Neural progenitor cell (in vitro differentiated cells): ENCODE measurements around a stretch of chr2.

DNA sequence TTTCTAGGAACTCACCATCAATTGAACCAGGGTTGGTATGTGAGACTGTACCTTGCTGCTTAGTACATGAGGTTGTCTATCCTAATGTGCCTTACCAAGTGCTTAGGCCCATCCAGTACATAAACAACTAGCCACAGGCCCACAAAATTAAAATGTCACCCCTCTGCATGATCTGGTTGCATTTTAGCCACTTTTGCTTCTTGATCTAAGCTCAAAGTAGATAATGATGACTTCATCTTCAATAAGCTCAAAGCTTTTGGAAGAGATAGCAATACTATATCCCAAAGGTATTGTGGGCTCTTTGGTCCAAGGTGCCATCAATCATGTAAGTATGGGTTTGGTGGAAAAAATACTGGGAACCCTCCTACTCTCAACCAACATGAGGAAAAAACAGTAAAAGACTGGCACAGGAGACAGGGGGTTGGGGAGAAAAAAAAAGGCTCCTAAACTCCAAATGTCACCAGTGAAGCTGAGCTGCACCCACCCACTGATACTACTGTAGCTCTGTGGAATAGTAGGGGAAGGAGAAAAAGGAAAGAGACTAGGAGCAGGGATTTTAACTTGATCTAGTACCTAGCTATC, 103.0 kb downstream of the MAP4K3 start:
- RAMPAGE, long total RNA = no peak

- RAMPAGE, long total RNA = no peak
Measured at GRCh38 chr2:39779552-39780037, 537 bp upstream of the THUMPD2 start.

GRCh38 chr2:39911022-39911373, 131.9 kb upstream of the THUMPD2 start:
- RAMPAGE, long total RNA = no peak

DNA sequence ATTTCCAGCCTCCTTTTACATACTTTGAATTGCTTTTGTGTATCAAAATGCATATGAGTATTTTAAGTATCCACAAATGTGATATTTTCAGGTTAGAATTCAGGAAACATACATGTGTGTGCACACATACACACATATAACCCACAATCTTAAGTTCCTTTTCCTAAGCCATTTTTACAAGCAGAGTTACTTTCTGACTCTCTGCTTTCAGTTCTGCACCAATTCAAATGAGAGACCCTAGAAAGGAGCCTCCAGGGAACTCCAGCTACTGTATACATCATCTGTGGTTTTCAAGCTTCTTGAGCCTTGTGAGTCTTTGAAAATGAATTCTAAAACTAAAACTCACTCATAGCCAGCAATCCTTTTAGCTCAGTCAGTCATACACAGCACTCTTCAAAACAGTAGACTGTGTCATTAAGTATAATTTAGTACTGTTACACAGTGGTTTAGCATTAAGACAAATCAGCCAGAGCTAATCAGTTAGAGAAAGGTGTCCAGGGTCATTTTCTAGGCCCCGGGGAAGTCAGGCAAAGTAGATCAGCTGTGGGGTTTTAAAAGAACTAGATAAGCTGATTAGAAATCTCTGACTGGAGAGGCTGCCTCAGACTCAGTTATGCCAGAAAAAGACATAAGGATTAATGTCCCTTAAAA, 322.0 kb upstream of the THUMPD2 start:
- RAMPAGE, long total RNA = no peak

DNA sequence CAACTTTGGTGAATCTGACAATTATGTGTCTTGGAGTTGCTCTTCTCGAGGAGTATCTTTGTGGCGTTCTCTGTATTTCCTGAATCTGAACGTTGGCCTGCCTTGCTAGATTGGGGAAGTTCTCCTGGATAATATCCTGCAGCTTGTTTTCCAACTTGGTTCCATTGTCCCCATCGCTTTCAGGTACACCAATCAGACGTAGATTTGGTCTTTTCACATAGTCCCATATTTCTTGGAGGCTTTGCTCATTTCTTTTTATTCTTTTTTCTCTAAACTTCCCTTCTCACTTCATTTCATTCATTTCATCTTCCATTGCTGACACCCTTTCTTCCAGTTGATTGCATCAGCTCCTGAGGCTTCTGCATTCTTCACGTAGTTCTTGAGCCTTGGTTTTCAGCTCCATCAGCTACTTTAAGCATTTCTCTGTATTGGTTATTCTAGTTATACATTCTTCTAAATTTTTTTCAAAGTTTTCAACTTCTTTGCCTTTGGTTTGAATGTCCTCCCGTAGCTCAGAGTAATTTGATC, 214.8 kb downstream of the SLC8A1 start:
- RAMPAGE, long total RNA = no peak

- RAMPAGE, long total RNA = no peak
Measured at GRCh38 chr2:40352580-40353382, 99.1 kb downstream of the SLC8A1 start.

DNA sequence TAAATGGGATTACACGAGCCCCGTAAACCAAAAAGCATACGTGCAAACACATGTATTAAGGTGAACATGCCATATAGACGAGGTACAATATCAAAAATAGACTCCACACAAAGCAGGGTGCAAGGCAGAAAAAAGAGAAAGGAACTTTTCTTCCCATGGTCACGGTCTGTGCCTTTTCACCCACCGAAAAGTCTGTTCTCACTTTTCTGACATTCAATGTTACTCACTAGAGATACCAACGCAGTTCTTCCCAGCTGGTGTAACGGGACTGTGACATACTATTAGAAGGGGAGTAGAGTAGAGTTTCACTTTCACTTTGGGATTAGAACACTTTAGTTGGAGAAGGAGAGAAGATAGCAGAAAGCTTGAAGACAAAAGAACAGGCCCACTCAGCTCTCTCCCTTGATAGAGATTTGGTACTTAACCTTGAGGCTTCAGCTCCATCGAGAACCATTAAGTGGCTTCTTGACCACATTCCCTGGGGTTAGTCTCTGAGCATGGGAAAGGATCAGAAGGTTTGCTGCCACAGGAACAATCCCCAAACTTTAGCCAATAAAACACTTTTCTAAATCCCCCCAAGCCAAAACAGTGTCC, 37.5 kb upstream of the SLC8A1 start:
- RAMPAGE, long total RNA = no peak

GRCh38 chr2:40746155-40746759, 294.4 kb upstream of the SLC8A1 start:
- RAMPAGE, long total RNA = no peak

- RAMPAGE, long total RNA = no peak
Measured at GRCh38 chr2:41933715-41934868, 113.7 kb upstream of the PKDCC start.

DNA sequence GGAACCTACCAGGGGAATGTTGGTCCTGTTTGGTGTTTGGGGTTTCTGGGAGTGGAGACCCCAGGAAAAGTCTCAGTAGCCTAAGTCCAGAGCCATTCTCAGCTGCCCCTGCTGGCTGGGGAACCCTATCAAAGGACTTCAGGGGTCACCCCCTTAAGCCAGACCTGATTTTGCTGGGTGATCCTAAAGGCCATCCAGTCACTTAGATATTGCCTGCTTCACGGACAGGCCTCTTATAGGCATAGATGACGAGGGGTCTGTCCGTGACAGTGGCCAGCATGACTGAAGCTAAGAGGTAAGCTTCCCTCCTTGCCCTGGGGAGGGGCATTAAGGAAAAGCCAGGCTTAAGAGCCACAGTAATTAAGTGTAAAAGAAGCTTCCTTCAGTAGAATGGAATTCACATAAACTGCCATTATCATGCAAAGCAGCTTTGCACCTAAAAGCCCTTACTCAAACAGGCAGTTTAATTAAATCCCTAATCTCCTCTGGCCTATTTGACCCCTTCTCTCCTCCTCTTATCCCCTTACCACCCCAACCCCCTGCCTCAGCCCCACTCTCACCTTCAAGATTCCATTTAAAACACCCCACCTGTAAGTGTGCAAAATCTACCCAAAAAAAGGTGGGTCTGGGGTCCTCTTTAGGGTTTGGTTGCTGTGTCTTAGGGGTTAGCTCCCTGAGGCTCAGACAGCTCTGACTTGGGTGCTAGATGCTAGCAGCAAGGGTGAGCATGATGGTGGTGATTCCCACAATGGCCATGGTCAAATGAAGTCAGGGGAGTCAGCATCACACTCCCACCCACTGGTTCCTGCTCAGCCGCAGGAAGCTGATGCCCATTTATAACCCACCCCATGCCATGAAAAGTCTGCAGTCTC, 99.3 kb upstream of the PKDCC start:
- RAMPAGE, long total RNA = no peak

- RAMPAGE, long total RNA = no peak
Measured at GRCh38 chr2:41967347-41968009, 80.3 kb upstream of the PKDCC start.

- RAMPAGE, long total RNA = no peak
Measured at GRCh38 chr2:42045791-42046067, 2.1 kb upstream of the PKDCC start.

GRCh38 chr2:42051397-42052568, 4.0 kb downstream of the PKDCC start:
- RAMPAGE, long total RNA = no peak

GRCh38 chr2:42052794-42053742, 5.2 kb downstream of the PKDCC start:
- RAMPAGE, long total RNA = no peak

- RAMPAGE, long total RNA = no peak
Measured at GRCh38 chr2:42054812-42055262, 7.0 kb downstream of the PKDCC start.

GRCh38 chr2:42068723-42069103, 20.9 kb downstream of the PKDCC start:
- RAMPAGE, long total RNA = no peak

- RAMPAGE, long total RNA = no peak
Measured at GRCh38 chr2:42124038-42124680, 45.0 kb upstream of the EML4 start.

GRCh38 chr2:42171603-42172053, 2.5 kb downstream of the EML4 start:
- RAMPAGE, long total RNA = no peak

- RAMPAGE, long total RNA = no peak
Measured at GRCh38 chr2:42197979-42198530, 28.9 kb downstream of the EML4 start.

GRCh38 chr2:42340367-42341191, 20.4 kb downstream of the COX7A2L start:
- RAMPAGE, long total RNA = no peak